Calu3 (cell line): ENCODE data around the gene MAP3K13.

DNA sequence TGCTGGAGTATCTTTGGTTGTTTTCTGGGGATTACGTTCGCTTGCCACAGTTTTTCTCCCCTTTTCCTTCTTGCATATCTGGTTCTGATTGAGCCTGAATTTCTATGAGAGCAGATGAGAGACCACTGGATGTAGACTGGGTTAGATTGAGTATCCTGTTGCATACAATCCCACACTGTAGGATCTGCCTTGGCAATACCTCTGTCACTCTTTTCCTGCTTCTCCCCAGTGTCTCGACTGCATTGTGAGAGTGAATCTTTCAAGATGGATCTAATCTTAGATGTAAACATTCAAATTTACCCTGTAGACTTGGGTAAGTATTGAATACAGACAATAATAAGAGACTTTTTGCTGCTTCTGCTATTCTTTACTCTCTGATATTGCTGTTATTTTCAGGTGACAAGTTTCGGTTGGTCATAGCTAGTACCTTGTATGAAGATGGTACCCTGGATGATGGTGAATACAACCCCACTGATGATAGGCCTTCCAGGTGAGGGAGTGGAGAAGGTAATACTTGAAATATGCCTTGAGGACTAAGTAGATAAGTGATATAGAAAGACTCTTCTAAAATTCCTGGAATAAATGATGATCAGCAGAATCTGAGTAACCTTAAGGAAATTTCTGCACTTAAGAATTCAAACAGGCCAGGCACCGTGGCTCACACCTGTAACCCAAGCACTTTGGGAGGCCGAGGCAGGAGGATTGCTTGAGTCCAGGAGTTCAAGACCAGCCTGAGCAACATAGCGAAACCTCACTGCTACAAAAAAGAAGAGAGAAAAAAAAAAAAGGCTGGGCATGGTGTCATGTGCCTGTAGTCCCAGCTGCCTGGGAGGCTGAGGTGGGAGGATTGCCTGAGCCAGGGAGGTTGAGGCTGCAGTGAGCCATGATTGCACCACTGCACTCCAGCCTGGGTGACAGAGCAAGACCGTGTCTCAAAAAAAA is 3.5 kb downstream of the POLR2H start:
- PRO-cap, result no peak

DNA sequence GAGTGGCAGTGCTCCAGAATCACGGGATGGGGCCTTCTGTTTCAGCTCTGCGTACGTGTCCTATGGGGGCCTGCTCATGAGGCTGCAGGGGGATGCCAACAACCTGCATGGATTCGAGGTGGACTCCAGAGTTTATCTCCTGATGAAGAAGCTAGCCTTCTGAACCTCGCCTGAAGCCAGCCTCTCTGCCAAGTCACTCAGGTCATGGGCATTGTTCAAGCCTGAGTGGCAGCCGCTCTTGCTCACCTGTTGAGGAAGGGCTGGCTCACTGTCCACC is 6.6 kb downstream of the POLR2H start:
- PRO-cap, result no peak

GRCh38 chr3:184378549-184379567 is 851 bp upstream of the THPO start:
- PRO-cap, result no peak

DNA sequence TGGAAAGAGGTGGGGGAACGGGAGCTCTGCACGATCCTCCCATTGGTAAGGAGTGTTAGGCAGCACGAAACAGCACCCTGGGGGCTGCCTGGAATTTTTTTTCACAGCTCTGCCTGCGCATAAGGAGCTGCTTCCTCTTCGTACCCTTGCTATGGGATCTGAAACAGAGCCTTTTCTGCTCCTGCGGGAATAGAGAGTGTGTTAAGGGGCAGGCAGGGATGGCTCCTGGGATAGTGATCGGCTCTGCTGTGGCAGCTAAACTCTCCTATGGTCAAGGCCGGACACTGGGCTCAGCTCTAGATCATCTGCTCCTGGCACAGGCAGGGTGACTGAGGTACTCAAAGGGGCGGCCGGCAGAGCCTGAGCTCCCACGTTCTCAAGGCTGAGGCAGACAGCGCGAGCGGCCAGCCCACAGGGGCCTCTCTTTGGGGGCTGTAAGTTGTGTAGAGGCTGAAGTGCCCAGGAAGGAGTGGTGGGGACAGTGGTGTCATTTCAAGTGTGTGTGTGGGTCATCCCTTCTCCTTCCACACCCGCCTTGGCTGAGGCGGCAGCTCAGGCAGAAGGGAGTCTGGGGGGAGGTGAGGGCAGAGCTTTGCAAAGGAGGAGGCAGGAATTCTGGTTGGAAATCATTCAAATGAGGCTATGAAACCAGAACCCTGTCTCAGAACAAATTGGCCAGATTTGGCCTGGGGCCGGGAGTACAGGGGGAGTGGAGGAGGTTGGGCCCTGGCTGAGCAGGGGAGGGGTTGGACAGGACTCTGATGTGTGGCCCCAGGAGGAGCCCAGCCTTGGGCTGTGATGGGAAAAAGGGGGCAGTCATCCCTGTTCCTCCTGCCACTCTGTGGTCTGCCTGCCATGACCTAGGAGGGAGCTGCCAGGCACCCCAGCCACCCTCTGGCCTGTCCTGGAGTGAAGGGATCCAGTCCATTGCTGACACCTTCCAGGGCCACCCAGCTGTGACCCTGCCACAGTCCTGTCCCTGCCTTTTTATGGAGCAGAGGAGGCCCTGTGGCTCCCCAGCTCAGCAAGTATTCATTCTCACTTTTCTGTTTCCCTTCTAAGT is 31.1 kb downstream of the EPHB3 start:
- PRO-cap, result no peak

DNA sequence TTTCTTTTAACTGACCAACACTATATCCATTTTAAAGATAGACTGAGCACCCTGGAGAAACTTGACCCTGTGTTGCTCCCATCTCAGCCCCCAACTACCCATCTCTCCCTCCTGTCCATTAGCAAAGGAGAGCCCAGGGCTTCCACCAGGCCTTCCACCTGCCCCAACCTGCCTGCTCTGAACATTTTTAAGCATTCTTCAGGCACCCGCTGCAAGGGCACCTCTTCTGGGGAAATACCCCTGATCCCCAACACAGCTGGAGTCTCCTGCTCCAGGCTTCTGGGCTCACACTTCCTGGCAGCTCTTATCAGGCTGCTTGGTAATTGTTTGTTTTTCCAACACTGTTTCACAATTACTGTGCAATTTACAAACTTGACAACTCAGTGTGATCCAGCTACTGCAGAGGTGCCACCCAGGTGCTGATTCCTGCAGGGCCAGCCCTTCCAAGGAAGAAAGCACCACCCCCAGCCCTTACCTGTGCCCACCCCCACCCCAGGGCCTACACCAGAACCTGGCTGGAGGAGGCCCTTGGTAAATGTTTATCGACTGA is 66.6 kb downstream of the MAGEF1 start:
- PRO-cap, result no peak

GRCh38 chr3:184691427-184692246 is 20.2 kb downstream of the MAGEF1 start:
- PRO-cap, result no peak

DNA sequence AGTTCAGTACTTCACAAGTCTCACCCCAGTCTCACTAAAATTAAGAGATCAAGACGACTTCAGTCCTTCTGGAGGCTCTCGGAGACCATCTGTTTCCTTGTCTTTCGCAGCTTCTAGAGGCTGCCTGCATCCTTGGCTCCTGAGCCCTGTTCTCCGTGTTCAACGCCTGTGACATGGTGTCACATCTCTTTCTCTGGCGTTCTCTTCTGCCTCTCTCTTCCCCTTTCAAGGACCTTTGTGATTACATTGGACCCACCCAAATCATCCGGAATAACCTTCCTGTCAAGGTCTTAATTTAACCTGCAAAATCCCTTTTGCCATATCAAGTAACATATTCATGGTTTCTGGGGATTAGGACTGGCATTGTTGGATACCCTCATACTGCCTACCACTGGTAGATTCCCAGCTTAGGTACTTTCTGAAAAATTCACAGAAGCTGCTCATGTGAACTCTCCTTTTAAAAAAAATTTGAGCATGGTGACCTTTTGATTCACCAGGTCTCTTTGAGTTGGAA is 8.3 kb downstream of the VPS8 start:
- PRO-cap, result no peak

DNA sequence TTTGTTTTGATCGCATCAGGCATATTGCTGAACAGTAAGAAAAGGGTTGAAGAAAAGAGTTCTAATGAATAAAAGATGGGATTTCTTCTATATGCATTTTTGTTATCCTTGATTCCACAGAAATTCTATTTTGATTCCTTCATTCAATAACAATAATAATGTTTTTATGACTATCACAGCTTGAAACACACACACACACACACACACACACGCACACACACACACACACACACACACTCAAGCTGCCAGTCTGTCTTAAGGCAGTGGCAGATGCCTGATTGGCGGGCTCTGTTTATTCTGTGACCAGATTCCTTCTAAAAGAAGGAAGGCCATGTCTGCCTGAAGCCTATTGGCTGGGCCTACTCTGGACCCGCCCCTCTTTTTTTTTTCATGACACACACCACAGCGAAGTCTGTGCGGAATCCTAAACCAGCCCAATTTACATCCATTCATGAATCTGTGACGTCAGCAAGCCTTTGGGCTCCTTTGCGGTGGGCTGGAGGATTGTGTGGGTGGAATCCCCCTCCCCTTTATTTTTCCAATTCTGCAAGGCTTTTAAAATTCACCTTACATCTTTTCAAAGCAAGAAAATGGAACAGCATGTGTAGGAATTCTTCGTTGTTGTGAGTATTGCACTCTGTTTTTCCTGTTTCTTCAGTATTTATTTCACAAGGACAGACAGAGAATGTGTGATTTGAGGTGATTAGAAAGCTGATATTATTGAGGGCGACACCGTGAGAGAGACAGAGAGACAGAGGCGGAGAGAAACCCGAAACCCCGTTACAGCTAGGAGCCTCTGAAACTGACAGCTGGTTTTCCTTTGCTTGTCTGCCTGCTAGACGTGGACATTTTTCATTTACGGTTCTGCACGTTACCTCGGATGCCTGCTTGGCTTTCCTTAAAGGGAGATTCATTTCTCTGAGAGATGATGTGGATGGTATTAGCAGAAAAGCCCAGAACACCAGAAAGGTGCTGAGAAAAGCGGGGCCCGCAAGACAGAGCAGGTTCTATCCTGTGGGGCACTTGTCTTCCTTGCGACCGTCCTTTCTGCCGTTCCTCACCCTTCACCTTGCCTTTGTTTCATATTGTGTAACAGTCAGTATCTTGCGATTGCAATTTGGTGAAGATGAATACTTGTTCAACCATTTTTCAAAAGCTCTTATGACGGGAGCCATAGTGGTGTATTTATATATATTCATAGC is at the start of gene MAP3K13:
TSS of gene MAP3K13 (plus strand) at position 391 of the 1,202 bp plus-strand sequence.
- PRO-cap, result no peak

- PRO-cap, result no peak
Observed at GRCh38 chr3:185364141-185364695, 1.3 kb downstream of the MAP3K13 start.

DNA sequence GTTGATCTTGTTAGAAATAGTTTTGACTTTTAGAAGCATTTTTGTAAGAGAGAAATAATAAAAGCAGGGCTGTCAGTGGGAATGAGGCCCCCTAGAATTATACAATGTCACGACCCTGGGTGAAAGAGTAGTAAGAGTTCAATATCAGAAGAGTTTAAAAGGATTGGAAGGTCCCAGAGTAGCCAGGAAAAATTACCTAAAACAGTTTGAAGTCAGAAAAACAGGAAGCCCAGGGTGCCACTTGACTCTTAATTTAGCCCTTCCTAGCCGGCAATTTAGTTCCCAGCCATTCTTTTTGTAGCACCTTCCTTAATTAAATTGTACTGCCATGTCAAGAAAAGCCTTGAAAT is 43.0 kb downstream of the MAP3K13 start:
- PRO-cap, result no peak

- PRO-cap, result no peak
Observed at GRCh38 chr3:185437142-185437629, 61.6 kb downstream of the TMEM41A start.

DNA sequence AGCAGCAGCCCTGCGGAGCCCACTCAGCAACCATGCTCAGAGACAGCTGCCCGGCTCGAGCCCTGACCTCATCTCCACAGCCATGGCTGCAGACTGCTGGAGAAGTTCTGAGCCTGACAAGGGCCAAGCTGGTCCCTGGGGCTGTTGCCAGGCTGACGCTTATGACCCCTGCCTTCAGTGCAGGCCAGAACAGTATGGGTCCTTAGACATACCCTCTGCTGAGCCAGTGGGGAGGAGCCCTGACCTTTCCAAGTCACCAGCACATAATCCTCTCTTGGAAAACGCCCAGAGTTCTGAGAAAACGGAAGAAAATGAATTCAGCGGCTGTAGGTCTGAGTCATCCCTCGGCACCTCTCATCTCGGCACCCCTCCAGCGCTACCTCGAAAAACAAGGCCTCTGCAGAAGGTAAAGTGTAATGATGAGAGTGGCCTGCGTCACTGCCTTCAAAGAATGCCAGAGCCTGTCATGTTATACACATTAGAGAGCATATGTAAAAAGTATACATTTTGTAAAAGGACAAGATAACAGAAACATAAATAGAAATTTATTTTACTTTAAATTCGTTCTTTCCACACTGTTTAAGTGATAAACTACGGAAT is 25.4 kb downstream of the TMEM41A start:
- PRO-cap, result no peak

DNA sequence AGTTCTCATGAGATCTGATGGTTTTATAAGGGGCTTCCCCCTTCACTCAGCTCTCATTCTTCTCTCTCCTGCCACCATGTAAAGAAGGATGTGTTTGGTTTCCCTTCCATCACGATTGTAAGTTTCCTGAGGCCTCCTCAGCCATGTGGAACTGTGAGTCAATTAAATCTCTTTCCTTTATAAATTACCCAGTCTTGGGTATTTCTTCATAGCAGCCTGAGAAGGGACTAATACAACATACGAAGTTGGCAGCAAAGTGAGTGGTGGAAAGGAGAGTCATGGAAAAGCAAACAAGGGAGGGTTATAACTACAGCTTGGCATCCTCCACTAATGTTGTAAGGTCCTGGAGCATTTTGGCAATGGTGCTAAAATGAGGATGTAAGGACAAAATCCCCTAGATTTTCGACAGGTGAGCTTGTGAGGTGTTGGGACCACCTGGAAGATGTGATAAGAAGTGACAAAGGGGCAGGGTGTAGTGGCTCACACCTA is 5.8 kb upstream of the TMEM41A start:
- PRO-cap, result no peak

DNA sequence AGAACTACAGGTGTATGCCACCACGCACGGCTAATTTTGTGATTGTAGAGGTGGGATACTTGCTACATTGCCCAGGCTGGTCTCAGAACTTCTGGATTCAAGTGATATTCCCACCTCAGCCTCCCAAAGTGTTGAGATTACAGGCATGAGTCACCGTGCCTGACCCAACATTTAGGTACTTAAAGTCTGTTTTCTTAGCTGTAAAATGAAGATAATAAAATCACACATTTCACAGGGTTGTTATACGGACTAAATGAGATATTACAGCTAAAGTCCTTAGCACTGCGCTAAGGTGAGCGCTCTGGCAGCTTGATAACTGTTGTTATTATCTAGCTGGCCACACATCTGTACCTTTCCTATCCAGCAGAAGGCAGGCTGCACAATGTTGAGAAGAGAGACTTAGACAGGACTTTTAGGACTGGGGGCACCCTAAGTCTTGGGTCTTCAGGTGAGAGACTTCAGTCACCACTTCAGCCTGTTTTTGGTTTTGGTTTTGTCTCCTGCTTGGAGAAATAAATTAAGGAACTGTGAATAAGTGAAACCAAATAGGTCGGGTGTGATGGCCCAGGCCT is 2.7 kb upstream of the LIPH start:
- PRO-cap, result unidirectional peak, minus-strand start at position 93 of the sequence

- PRO-cap, result no peak
Observed at GRCh38 chr3:185606215-185606710, 20.2 kb downstream of the SENP2 start.

DNA sequence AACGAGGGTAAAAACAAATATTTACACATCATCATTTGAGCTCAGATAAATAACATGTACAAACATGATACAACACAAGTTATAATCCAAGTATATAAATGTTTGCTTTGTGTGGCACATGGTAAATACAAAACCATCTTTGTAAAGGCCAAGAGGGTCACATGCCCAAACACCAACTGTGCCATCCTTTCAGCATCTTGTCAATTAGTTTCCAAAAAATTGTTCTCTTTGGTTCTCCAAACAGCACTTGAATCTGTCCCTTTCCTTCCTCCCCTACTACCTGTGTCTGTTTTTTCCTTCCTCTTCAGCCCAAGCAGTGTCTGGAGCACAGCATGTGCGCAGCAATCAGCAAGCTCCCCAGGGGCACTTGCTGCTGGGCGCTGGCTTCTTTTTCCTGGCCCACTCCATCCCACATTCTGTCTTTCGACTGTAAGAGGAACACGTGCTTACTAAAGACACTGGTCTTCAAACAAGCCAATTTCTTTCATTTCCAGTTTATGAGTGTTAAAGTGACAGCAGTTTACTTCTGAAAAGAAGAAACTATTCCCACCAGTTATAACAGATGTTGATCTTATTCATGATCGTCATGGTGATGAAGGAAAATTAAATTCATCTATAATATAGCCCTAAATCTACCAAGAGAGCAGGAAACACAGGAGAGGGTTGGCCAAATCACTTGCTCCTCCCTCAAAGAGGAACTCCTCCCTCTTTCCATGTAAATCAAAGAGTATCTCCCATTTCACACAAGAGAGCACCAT is 115.6 kb downstream of the IGF2BP2 start:
- PRO-cap, result no peak

- PRO-cap, result no peak
Observed at GRCh38 chr3:185935812-185936747, 1.7 kb downstream of the TRA2B start.

DNA sequence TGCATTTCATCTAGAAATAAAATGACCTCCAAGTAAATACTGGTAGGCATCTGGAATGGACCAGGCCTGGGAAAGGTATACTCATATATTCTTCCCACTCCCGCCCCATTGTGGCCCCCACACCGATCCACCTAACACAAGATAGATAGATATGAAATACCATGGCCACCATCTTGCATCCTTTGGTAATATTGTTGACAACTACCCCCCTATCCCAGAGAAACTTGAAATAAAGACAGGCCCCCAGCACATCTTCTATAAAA is 30.1 kb downstream of the ETV5 start:
- PRO-cap, result no peak

DNA sequence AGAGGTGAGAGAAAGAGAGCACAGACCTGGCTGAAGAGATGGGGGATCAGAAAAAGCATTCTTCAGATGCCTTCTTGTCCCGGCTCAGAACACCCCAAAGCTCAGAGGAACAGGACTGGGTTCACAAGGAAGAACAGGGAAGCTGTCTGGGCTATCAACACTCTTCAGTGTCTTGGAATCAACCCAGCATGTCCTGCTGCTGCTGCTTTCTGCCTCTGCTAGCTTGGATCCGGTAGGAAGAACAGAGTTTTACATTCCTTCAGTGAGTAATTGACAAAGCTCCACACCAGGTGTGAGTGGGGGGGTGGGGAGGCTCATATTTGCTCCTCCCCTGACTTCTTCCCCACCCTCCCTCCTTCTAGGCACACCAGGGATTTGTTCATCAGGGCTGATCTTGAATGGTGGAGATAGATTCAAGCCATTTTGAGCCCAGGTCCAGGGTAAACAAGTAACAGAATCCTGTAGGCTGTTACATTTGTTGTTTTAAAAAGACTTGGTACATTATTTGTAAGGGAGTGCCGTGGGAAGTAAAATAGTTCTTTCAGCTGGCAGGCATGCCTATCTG is 13.1 kb upstream of the ETV5 start:
- PRO-cap, result no peak

- PRO-cap, result no peak
Observed at GRCh38 chr3:186149226-186149978, 40.5 kb upstream of the ETV5 start.